Vermiform appendix (tissue), 1 donor: ENCODE data around the gene RASAL2.

DNA sequence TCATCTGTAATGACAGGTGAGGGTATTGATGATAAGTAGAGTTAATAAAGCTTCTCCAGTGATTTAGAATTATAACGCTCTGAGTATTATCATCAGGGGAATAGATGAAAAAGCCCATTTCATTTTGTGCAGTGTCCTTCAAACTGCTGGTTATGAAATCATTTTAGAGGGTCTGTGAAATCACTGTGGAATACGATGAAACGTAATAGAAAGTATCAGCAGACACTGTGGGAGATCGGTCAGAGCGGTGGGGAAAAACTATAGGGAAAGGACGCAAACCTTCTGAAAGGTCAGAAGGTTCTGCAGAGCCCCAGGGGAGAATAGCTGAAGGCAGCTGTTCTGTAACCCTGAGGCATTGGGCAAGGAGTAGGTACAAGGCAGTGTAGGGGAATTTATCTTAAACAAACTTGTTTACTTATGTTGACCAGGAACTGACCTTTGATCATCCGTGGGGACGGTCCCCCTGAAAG, 46.2 kb upstream of the CACYBP start:
- PRO-cap, result no peak

- PRO-cap, result no peak
These were observed 34.7 kb upstream of the CACYBP start for GRCh38 chr1:174964997-174965589.

GRCh38 chr1:175225121-175226031, 32.8 kb upstream of the KIAA0040 start:
- PRO-cap, result unidirectional peak, minus-strand start at chr1:175225541

DNA sequence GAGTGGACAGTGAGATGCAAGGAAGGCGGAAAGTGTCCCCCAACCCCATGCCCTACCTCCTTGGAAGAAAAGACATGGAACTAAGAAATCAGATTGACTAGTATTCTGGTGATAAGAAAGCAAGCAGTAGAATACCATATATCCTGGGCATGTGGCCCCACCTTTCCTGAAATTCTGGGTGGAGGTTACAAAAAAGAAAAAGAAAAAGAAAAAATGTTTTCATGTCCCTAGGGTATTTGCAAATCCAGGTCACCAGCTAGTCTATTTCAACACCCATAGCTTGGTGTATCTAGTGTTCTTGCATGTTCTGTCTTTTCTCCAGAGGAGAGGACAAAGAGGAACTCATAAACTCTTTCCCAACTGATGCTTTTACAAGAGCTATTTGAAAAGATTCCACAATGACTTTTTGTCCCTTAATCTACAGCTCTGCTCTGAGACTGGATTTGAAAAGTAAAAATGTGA, 126.4 kb upstream of the KIAA0040 start:
- PRO-cap, result no peak

DNA sequence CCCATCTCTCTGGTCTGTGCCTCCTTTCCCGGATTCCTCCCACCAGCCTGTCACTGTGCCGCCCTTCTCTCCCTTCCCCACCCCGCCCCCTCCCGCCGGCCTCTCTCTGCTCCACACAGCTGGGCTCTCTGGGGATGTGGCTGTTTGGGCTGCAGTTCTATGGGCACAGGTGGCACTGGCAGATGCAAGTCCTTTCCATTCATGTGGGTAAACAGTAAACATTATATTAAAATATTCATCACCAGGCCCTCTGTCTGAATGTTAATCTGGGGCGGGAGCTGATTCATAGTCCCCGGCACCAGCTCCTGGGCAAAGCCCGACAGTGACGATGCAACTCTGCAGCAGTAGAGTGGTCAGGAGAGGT, 249.4 kb downstream of the TNR start:
- PRO-cap, result no peak

DNA sequence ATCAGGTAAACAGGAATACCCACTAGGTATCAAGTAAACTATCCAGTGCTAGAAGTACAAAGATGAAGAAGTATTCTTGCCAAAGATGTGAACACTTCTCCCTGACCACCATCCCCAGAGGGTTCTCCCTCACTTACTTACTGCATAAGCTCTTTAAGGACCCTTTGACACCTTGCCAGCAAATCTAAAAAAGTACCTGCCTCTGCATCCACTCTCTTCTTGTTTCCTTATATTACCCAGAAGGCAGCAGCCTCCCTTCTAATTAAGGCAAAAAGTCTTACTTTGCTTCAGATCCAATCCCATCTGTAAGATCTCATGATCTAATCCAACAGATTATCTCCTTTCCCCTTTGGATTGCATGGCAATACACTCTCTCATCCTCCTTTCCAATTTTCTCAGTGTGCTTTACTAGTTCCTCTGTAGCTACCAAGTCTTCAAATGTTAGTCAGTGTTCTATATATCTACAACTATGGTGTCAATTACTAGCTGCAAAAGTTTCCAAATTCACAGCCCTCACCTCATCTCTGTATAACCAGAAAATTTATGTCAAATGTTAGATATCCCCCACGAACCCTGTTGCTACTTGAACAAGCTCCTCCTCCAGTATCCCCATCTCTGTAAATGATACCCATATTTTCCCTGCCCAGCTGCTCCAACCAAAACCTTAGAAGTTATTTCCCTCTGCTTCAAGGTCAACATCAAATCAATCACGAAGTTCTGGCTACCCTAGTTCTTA, 137.4 kb downstream of the COP1 start:
- PRO-cap, result no peak

DNA sequence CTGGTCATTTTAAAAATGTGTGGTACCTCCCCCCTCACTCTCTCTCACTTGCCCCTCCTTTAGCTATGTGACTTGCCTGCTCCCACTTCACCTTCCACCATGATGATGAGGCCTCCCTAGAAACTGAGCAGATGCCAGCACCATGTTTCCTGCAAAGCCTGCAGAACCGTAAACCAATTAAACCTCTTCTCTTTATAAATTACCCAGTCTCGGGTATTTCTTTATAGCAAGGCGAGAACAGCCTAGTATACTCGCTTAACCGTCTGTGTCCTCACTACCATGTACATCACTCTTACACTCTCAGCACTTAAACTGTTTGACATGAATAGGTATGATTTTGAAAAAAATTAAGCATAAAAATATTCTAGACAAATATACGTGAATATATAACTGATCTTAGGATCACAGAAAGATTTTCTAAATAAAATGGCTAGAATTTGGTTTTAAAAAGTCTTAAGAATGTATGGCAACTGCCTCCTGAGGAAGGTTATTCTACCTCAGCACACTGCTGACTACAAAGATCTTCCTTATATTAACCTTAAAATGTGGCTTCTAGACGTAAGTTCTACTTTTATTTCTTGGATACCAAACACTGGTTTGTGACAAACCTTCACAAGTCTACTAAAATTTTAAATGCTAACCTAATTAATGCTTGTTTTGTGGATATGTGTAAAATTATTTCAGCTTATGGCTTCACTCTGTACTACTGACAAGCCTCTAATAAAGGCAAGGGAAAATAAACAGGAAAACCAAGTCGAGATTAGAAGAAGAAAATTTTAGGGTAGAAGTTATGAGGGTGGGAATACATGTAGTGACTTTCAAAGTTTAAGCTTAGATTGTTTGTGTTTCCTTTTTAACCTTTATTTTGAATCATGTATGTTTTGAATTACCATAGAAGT, 135.6 kb downstream of the COP1 start:
- PRO-cap, result no peak

DNA sequence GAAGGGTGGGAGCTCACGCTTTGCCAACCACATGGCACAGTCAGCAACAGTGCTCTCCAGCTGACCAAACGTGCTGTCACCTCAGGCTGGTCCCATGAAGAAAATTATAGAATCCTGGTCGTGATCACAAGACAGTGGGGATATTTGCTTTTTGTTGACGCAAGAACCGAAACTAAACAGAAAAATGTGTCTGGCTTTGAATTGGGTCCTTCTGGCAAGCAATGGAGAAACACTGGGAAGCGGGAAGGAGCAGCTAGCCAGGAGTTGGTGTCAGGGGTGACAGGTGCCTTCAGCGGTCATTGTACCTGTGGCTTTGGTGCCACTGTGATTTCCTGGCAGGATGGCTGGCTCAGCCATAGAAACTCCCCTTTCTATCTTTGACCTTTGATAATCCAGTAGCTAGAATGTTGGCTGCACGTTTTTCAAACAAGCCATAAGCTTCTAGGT, 304.8 kb downstream of the PAPPA2 start:
- PRO-cap, result no peak

DNA sequence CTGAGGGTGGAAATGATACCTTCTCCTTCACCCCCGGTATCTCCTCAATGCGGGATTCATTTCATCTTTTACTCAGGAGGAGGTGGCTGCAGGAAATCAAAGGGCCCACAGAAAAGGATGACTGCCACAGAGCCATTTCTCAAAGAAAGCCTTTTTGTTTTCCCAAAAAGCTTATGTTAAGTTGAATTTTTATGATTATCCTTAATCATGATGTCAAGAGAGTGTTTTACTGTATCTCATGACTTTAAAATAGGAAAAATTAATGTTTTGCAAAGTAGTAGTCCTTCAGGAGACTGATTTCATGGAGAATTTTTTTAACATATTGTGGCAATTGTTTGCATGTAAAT, 332.3 kb downstream of the PAPPA2 start:
- PRO-cap, result no peak

- PRO-cap, result bidirectional peak, plus-strand start at chr1:178093751, minus-strand start at chr1:178093586; bidirectional peak, plus-strand start at chr1:178094104, minus-strand start at chr1:178094010
These were observed at the start of gene RASAL2 for GRCh38 chr1:178093502-178094152. Gene RASAL2 (plus strand): TSS chr1:178094104.

DNA sequence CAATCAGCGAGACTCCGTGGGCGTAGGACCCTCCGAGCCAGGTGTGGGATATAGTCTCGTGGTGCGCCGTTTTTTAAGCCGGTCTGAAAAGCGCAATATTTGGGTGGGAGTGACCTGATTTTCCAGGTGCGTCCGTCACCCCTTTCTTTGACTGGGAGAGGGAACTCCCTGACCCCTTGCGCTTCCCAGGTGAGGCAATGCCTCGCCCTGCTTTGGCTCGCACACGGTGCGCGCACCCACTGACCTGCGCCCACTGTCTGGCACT, 176.4 kb downstream of the CLEC20A start:
- PRO-cap, result no peak

- PRO-cap, result no peak
These were observed 157.0 kb downstream of the CLEC20A start for GRCh38 chr1:178339838-178340170.

DNA sequence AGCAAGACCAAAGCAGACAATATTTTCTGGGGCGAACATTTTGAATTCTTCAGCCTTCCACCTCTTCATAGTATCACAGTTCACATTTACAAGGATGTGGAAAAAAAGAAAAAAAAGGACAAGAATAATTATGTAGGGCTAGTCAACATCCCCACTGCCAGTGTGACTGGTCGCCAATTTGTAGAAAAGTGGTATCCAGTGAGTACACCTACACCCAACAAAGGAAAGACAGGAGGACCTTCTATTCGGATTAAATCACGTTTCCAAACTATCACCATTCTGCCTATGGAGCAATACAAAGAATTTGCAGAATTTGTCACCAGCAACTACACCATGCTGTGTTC, 54.0 kb downstream of the CLEC20A start:
- PRO-cap, result no peak

DNA sequence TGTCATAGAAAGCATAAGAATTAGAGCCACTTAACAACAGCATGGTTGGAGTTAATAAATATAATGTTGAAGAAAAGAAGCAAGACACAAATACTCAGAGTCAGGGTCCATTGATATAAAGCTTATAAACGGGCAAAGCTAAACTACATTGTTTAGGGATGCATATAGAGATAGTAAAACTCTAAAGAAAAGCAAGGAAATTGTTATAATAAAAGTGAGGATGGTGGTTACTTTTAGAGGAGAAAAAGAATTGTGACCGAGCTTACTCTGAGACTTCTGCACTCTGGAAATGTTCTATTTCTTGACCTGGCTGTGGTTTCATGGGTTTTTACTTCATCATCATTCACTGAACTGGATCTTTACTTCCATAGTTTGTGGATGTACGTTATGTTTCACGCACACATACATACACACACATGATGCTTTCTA, 64.8 kb downstream of the TEX35 start:
- PRO-cap, result no peak

GRCh38 chr1:178869017-178869774, 1.7 kb downstream of the ANGPTL1 start:
- PRO-cap, result unidirectional peak, minus-strand start at chr1:178869290

- PRO-cap, result no peak
These were observed 68.2 kb upstream of the ANGPTL1 start for GRCh38 chr1:178938823-178939819.

DNA sequence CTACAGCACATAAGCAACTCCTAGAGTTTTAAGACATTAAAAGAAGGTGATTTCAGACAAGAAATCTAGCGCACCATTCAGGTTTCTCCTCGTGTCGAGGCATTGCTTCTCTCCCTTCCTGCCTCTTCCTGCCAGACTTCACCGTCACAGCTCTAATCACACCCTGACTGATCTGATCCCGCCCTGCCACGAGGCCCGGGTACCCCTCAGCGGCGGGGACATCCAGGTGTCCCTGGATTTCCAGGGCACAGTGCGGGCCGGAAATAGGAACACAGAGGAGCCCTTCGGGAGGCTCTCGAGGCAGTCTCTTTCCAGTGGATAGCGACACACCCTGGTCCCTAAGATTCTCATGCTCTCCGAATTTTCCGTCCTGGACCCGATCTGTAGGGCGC, 461 bp upstream of the FAM163A start:
- PRO-cap, result no peak

DNA sequence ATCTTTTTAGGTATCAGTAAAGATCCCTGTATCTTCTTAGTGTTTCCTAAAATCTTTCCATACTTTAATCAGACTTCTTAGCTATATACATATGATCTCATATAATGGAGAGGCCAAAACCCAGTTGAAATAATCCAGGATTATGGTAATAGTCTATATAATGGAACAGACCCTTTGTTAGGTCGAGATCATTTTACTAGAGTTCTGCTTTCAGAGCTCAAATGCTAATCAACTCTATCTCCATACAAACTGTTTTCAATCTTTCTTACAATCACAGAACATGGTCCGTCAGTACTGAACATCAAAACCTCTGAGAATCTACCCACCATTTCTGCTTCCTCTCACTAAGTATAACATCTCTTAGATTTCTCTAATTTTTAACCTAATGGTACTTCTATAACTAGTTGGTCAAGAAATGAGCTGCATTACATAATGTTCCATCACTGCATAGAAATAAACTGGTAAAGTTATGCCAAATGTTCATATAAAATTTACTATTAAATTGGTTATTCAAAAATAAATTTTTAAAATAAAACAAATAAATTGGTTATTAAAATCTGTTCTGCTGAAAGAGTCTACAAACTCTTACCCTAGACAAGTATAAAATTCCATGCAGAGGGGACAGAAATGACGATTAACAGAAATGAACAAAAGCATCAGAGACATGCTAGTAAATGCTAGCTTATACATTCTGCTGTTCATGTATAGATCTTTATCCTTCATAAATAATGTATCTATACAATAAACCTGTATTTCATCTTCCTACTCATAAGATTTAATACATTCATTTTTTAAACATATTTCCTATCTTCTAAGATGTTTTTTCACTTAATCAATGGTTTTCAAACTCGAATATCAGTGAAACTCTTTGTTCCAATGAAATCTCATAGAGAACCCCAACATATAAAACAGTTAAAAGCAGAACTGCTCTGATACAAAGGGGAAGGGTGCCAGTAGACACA, 33.0 kb downstream of the TOR1AIP2 start:
- PRO-cap, result no peak

DNA sequence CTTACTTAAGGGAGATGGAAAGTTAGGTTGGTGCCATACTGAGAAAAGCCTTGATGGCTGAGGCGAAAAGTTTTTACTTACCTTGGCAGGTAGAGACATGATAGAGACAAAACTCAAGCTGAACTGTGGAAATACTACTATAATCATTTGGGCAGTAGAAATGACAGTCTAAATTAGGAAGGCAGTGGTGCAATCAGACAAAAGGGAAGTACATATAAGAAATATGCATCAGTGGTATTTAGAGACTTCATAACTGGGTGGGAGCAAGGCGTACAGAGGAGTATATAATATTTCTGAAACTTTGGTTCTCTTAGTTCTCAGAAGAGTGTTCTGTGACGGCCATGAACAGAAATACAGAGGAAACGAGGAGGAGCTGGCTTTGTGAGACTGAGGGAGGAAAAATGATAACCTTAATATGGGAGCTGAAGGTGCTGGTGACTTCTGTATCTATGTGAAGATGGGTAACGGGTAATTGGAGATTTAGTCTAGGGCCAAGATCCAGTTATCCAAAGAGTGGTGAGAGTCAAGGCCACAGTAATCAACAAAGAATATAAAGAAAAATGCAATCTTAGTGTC, 2.3 kb upstream of the CEP350 start:
- PRO-cap, result no peak

DNA sequence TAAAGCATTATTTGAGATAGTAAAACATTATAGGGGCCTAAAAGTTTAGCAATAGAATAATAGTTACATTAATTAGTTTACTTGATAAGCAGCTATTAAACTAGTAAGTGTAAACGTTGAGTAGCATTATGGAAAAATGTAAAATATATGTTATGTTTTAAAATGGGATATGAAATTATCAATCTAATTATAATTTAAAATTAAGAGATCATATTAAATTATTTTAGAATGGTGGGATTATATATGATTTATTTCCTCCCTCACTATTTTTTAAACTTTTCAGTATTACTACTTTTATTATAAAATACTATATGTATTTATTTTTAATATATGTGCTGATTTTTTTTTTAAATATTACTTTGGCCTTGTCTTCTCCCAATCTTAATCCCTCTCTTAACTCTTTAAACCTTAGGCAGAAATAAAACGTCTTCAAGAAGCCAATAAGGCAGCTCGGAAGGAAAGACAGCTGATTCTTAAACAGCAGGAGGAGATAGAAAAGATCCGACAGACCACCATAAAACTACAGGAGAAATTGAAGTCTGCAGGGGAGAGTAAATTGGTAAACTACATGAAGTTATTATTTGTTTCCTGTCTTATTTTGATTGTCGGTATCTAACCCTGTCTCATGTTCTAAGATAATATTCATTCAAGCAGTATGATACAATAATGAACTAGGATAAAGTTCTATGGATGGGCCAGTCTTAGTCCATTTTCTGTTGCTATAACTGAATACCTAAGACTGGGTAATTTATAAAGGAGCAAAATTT, 92.7 kb upstream of the QSOX1 start:
- PRO-cap, result no peak